ENCODE data around the gene TESK1.

GRCh38 chr9:34701986-34702558, 7.9 kb downstream of the CCL21 start:
- PRO-cap, 2 experiments = no peak in any of the 2 experiments

DNA sequence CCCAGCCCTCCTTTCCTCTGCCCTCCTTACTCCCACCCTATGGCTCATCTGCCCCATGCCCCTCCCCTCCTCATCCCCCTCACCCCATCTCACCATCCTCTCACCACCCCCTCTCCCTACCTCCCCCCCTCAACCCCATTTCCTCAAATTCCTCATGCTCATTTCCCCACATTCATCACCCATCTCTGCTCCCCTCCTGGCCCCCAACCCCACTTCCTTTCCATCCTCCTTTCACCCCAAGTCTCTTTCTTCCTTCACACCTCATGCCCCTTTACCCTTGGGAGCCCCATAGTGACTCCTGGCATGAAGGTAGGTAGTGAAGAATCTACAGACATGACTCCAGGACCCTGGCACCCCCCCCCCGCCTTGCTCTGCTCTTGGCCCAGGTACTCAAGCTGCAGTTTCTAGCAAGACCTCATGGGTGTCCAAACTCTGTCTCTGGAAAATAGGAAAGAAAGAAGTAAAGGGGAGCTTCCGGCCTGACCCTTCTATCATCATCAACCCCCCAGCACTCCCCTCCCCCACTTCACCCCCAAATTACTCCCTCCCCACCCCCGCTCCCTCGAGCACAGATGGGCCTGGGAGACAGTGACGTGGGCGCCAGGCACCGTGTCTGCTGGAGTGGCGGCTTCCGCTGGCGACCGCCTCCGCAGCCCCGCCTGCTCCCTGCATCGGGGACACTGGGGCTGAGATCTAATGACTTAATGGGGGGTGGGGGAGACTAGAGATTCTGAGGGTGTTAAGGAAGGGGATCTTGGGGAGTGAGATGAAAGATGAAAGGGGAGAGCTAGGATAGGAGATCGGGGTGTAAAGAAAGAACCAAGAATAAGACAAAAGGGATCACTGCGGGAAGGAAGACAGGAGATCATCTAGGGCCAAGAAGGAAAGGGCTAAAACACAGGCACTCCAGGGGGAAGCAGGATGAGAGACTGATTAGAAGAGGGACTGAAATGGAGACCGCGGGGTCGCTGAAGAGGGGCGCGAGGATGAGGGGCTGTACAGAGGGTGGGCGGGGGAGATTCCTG, 1.3 kb upstream of the DNAJB5 start:
- PRO-cap, 2 experiments = no peak in any of the 2 experiments

DNA sequence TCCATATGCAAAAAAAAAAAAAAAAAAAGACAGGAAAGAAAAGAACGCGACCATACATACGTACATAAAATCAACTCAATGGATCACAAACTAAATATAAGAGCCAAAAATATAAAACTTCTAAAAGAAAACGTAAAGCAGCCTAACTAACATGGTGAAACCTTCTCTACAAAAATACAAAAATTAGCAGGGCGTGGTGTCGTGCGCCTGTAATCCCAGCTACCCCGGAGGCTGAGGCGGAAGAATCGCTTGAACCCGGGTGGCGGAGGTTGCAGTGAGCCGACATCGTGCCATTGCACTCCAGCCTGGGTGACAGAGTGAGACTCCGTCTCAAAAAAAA, 537 bp upstream of the FANCG start:
- PRO-cap, 2 experiments = no peak in any of the 2 experiments

GRCh38 chr9:35186255-35186907, 24.6 kb downstream of the UNC13B start:
- PRO-cap, 2 experiments = no peak in any of the 2 experiments

DNA sequence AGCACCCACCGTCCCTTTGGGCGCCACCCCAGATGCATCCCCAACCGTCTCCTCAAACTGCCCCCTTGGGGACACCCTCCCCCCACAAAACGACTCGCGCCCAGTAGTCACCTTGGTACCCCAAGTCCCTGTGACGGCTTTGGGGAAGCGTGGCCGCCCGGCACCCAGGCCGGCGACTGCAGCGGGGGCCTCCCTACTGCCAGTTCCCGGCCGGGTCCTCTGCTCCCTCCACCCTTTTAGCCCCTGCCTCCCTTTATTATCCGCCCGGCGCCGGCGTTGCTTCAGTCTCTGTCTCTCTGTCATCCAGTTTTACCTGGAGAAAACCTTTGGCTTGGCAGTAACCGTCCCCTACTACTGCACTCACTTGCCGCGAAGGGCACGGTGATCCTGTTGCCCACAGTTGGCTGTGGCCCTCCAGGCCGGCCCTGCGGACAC, 534 bp downstream of the RUSC2 start:
- PRO-cap, 2 experiments = peak in 1 of 2 experiments; most common plus-strand start position 399 of the sequence (in 1); most common minus-strand start position 295 of the sequence (in 1)

- PRO-cap, 2 experiments = peak in 2 of 2 experiments; most common plus-strand start chr9:35604420 (in 2)
Measured at GRCh38 chr9:35604104-35604990, 715 bp upstream of the TESK1 start.

DNA sequence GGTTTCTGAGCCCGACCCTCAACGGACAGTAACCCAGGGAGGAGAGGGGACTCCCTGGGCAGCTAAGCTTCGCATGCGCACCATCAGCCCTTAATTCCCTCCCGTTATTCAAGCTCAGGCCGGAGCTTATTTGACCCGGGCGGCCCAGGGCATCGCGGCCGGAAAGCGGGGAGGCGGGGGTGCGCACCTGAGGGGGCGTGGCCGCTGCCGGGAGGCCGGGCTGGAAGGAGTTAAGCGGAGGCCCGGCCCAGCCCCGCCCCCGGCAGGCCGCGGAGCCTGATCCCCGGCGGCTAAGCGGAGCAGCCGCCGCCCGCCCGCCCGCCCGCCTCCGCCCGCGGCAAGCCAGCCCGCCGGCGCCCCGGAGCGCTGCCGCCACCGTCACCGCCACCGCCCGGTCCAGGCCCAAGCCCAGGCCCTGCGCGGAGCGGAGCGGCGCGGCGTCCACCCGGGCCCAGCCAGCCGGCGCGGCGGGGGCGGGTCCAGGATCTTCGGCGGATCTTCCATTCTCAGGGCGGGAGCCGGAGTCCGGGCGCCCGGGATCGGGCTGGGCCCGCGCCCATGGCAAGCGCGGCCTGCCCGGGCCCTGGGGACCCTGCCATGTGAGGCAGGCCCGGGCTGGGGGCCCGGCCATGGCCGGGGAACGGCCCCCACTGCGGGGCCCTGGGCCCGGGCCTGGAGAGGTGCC, at the start of gene TESK1:
TSS of gene TESK1 (plus strand) at position 272 of the 685 bp plus-strand sequence.
- PRO-cap, 2 experiments = peak in 2 of 2 experiments; most common plus-strand start position 279 of the sequence (in 2); most common minus-strand start position 165 of the sequence (in 2)

GRCh38 chr9:35638841-35639069, 12.0 kb downstream of the SIT1 start:
- PRO-cap, 2 experiments = no peak in any of the 2 experiments

GRCh38 chr9:35663084-35663474, 1.9 kb downstream of the ARHGEF39 start:
- PRO-cap, 2 experiments = no peak in any of the 2 experiments

- PRO-cap, 2 experiments = no peak in any of the 2 experiments
Measured at GRCh38 chr9:35675745-35676550, 2.2 kb downstream of the CA9 start.

DNA sequence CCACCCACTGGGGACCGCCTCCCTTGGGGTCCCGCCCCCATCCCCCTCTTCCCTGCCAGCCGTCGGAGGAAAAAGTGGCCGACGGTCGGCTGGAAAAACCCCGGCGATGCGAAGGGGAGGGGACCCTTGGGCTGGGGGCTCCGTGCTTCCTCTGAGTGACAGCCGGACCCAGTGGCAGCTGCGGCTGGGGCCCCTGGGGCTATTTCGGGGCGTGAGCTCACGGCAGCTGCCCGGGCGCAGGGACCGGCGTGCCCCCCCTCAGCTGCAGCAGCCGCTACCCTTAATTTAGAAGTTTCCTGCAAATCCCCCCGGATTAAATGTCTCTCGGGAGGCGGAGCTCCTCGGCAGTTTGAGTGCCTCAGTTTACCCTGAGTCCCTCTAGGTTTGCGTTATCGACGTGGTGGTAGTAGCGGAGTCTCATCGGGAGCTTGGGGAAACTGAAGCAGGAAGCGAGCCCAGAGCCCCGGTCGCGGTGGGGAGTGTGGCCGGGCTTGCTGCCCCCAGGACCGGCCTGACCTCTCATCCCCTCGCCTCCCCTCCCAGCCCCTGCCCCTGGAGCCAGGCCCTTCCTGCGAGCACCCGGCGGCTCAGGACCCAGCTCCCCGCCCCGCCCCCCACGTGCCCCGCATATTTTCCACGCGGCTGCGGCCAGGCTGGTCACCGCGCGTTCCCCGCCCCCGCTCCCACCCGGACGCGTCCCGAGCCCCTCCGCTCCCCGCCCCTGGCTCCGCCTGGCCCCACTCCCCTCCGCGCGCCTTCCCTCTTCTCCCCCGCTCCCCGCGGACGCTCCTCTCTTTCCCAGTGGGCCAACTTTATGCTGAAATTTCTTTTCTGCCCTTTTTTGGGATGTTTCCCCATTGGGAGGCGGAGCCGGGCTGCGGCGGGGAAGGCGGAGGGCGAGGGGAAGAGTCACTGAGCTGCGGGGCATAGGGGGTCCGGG, 611 bp upstream of the TPM2 start:
- PRO-cap, 2 experiments = peak in 2 of 2 experiments; most common plus-strand start position 381 of the sequence (in 2); most common minus-strand start position 157 of the sequence (in 2)

DNA sequence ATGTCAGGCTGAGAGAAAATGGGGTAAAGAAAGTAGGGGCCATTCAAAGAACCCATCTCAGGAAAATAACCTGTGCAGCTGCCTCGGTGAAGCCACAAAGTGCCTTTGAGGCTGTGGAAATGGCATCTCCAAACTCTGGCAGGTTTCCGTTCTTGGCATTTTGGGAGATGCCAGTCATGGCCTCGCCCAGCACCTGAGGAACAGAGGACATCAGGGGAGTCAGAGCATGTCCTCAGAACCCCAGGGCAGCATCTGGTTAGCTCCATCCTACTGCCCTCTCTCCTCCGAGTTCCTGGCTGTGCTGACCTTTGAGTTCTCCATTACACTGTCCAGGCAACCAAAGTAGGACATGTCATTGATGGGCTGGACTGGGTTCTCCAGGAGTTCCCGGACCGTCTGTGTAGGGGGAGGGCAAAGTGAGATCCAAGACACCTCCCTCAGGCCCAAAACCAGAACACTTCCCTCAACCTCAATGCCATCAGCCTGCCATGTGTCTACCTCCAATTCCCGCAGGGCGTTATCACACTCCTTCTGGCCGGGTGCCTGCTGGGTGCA, 20.8 kb upstream of the TPM2 start:
- PRO-cap, 2 experiments = no peak in any of the 2 experiments

DNA sequence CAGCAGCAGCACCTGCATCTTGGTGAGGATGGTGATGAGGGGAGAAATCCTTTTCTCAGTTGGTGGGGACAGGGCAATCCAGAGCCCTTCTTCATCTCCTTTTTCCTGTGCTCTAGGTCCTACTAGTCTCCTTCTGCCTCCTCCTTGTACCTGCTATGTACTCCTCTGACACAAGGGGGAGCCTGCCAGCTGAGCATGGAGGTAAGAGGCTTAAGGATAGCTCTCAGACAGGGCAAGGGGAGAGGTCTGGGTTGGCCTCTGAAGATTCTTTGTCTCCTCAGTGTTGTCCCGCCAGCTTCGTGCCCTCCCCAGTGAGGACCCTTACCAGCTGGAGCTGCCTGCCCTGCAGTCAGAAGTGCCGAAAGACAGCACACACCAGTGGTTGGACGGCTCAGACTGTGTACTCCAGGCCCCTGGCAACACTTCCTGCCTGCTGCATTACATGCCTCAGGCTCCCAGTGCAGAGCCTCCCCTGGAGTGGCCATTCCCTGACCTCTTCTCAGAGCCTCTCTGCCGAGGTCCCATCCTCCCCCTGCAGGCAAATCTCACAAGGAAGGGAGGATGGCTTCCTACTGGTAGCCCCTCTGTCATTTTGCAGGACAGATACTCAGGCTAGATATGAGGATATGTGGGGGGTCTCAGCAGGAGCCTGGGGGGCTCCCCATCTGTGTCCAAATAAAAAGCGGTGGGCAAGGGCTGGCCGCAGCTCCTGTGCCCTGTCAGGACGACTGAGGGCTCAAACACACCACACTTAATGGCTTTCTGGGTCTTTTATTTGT, 3.8 kb downstream of the CREB3 start:
- PRO-cap, 2 experiments = no peak in any of the 2 experiments

GRCh38 chr9:35737977-35738966, 5.8 kb downstream of the CREB3 start:
- PRO-cap, 2 experiments = no peak in any of the 2 experiments

DNA sequence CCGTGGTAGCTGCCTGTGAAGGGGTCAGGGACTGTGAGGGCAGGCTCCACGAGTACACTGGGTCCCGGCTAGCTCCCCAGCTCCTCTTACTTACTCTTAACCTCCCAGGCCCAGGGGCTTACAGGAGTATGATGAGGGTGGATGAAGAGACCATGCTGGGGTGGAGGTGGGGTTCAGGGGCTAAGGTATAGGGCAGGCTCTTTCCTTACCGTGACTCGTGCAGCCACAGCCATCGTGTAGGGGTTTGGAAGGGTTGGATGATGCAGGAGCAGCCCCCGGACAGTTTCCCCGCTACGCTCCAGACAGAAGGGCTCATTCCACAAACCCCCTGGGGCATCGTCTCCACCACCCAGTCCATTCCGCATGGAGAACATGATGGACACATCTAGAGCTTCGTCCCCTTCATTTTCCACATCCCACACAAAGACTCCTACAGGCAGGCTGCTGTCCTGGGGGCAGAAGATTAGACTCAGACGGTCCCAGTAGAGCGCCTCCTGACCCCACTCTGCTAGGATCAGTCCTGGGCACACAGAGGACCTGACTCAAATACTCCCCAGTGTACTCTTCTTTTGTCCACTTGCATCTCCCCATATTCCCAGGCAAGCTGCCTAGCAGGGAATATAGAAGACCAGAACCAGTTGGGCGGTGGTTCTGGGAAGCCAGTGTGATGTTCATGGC, 8.3 kb downstream of the GBA2 start:
- PRO-cap, 2 experiments = no peak in any of the 2 experiments

GRCh38 chr9:35835740-35836080, 6.7 kb downstream of the TMEM8B start:
- PRO-cap, 2 experiments = no peak in any of the 2 experiments

DNA sequence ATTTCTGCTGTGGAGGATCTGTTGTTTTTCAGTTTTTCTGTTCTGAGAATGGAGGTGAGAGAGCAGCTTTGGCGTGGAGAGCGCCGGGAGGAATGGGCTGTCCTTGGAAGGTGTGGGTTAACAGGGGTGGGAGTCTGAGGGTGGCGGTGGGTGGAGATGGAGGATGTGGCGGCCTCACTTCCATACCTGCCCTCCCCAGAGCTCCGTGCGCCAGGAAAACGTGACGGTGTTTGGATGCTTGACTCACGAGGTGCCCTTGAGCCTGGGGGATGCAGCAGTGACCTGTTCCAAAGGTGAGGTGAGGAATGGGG, 16.7 kb downstream of the TMEM8B start:
- PRO-cap, 2 experiments = no peak in any of the 2 experiments

DNA sequence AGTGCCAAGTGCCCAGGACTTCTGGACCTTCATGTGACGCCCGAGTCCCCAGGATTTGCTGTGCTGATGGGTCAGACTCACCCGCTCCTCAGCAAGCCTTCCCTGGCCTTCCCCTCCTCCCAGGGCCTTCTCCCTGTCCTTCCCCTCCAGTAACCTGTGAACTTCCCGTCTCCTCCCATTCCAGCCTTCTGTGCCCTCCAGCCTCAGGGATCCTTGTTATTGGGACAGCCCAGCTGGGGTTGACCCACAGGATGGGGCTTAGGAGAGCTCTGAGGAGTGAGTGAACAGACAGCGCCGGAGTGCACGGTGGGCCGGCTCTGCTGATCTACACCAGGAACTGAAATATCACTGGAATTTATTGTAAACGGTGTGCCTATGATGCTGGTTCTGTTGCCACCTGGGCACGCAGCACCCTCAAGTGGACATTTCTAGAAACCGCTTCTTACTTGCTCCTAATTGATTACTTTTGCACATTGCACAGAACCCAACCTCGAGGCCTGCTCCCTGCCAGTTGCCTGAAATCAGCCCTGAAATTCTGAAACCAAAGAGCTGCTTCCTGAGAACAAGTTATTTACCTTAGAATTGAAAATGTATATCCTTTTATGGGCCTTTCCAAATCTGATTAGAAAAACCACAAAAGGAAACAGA, 1.5 kb downstream of the SPAAR start:
- PRO-cap, 2 experiments = peak in 2 of 2 experiments; most common minus-strand start position 329 of the sequence (in 2)

- PRO-cap, 2 experiments = no peak in any of the 2 experiments
Measured at GRCh38 chr9:35951705-35952227, 6.2 kb downstream of the OR2S2 start.

GRCh38 chr9:36090918-36091449, 45.5 kb upstream of the GLIPR2 start:
- PRO-cap, 2 experiments = no peak in any of the 2 experiments